Heart left ventricle (tissue), 7 donors: ENCODE measurements around the genes CYB561A3 and MYRF.

DNA sequence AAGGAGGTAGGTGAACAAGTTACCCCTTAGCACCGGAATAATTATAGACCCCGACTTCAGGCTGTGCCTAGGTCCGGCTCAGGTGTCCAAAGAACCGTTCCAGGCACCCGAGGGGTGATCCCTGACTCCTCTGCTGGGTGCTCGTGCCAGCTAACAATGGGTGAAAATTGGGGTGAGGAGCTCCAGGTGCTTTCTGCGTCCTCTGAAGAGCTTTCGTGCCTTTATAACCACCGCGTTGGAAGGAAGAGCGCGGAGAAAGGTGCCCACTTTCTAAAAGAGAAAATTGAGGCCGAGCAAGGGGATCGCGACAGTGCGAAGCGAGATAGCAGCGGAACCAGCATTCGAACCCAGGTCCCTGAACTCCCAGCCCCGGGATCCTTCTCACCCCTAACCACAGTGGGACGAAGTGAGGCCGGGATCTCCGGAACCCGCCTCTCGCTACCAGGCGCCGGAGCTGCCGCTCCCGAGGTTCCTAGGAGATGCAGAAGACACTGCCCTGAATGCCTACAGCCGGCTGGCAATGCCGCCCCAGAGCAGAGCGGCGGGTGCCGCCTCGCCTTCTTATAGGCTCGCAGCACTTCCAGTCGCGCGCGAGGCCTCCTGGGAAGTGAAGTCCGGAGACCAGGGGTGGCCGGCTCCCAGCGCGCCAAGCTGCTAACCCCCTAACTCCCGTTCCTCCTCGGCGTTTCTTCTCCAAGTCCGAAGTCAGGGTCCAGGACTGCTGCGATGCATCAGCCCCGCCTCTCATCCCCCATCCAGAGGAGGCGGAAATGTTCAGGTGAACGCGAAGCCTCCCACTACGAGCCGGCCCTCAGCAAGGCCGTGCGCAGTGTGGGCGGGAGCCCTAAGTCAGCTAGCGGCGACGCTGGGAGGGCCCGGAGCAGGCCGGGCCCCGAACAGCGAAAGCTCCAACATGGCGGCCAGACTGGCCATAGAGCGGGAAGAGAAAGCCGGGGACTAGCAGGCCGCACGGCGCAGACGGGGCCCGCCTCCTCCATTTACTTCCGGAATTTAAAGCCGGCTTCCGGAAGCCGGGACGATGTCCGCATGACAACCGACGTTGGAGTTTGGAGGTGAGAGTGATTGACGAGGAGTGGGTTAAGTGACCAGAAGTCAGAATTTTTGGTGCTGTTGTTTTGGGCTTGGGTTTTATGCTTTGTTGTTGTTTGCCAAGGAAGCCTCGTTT is at the start of gene CYB561A3:
TSS of gene CYB561A3 (minus strand) at position 535 of the 1,186 bp plus-strand sequence.
- PRO-cap, 6 experiments: peak in 6 of 6 experiments; most common plus-strand start position 696 of the sequence (in 6); most common minus-strand start position 933 of the sequence (in 6)
- RAMPAGE, long total RNA, 2 experiments: start-site peak on the plus strand in 1 of 2 experiments, centred at position 1,037 of the sequence, 57 reads per replicate; start-site peak on the minus strand in 1 of 2 experiments, centred at positions 535 to 935 of the sequence, 19 to 22 reads per replicate
- RRBS: 1% methylated on average over 36 of the region's 83 CpGs

DNA sequence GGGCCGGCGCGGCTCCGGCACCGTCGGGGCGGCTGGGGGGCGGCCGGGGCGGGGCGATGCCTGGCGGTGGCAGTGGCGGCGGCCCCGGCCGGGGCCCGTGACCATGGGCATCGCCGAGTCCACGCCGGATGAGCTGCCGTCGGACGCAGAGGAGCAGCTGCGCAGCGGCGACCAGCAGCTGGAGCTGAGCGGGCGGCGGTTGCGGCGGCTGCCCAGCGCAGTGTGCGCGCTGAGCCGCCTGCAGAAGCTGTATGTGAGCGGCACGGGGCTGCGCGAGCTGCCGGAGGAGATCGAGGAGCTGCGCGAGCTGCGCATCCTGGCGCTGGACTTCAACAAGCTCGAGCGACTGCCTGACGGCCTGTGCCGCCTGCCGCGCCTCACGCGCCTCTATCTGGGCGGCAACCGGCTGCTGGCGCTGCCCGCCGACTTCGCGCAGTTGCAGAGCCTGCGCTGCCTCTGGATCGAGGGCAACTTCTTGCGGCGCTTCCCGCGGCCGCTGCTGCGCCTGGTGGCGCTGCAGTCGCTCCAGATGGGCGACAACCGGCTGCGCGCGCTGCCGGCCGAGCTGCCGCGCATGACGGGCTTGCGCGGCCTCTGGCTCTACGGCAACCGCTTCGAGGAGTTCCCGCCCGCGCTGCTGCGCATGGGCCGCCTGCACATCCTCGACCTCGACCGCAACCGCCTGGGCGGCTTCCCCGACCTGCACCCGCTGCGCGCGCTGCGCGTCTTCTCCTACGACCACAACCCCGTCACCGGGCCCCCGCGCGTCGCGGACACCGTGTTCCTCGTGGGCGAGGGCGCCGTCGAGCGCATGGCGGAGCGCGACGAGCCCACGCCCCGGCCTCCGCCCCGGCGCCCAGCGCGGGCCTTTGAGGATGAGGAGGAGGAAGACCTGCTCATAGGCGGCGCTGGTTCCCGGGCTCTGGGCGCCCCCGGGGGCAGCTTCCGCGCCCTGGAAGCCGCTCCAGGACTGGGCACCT is 637 bp downstream of the LRRC10B start:
- PRO-cap, 6 experiments: peak in 1 of 6 experiments; most common plus-strand start position 608 of the sequence (in 1); most common minus-strand start position 501 of the sequence (in 1)
- RAMPAGE, long total RNA, 2 experiments: no peak in any of the 2 experiments
- RRBS: 3% methylated on average over 46 of the region's 137 CpGs

- PRO-cap, 6 experiments: peak in 3 of 6 experiments; most common plus-strand start chr11:61603357 (in 1); most common minus-strand start chr11:61603148 (in 1)
- RAMPAGE, long total RNA, 2 experiments: no peak in any of the 2 experiments
- RRBS: no CpG with 5 or more reads among the region's 20 CpGs
Measured at GRCh38 chr11:61602958-61603674, 22.2 kb upstream of the SYT7 start.

DNA sequence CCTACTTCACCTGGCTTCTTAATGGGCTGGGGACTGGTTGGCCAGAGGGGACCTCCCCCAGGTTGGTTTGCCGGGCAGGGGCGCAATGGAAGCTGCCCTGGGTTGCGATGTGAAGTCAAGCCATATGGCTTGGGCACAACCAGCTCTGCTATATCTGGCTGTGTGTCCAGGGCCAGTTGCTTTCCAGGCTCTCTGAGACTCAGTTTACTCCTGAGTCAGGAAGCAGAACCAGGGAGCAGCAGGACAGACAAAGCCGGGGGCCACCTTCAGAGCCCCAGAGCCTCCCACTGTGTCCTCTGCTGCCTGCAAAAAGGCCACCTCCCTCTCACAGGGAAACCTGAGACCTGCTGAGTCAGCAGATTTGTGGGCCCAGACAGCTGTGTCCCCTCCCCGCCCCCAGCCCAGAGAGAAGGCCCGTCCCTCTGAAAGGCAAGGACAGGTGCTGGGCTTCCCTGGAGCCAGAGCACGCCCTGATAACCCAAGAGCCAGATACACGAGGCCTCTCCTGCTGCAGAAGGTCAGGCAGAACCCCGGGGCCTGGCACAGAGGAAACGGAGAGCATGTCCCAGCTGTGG is 29.2 kb upstream of the DAGLA start:
- PRO-cap, 6 experiments: no peak in any of the 6 experiments
- RAMPAGE, long total RNA, 2 experiments: no peak in any of the 2 experiments
- RRBS: no CpG with 5 or more reads among the region's 10 CpGs

DNA sequence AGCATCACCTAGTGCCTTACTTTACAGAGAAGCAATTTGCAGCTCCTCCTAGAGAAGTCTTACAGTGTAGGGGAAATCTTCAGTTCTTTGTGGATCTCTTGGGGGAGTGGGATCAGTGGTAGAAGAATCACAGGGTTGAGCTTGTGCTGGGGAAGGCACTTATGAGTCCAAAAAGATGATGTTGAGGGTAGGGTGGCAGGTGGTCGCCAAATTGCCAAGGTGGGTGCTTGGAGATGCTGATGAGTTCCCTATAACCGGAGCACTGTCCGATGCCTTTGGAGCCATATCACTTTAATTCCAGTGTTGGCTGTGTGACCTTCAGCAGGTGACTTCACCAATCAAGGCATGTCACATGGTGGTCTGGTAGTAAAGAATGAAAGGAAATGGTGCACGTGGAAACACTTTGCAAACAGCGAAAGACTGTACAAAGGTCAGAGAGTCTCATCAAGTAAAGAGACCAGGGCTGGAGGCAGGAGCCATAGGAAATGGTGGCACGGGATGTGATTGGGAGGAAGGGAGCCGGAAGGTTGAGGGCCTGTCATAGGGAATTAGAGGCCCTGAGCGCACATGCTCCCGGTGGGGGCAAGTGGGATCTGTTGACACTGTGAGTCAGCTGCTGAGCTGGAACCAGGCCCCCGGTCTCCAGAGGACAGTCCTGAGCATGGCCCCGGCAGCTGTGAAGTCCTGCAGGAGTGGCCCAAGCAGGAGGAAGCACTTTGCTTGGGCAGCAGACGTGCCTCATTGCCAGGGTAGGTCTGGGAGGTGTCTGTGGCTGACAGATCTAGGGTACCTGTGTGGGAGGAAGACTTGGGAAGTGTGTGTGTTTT is 1.9 kb downstream of the DAGLA start:
- PRO-cap, 6 experiments: no peak in any of the 6 experiments
- RAMPAGE, long total RNA, 2 experiments: no peak in any of the 2 experiments
- RRBS: 5% methylated on average over 4 of the region's 12 CpGs

GRCh38 chr11:61690950-61691400 is 10.8 kb downstream of the DAGLA start:
- PRO-cap, 6 experiments: no peak in any of the 6 experiments
- RAMPAGE, long total RNA, 2 experiments: no peak in any of the 2 experiments
- RRBS: no CpG with 5 or more reads among the region's 8 CpGs

DNA sequence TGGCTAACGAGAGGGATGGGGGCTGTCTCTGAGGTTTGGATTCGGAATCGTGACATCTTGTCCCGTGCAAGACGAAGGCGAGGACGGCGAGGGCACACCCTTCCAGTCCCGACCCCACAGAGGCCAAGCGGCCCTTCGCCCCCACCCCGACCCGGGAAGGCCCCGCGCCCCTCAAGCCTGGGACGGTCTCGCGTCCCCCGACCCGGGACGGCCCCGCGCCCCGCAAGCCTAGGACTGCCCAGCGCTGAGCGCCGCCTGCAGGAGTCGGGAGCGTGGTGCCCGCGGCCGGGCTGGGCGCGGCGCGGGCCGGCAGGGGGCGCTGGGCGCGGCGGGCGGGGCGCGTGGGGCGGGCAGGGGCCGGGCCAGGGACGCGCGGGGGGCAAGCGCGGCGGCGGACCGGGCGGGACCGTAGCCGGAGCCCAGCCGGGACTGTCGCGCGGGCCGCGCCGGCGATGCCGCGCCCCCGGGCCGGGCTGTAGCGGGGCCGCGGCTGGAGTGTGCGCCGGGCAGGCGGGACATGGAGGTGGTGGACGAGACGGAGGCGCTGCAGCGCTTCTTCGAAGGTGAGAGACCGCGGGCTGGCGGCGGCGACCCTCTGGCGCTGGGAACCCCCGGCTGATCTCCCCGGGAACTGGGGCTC is at the start of gene MYRF:
TSS of gene MYRF (plus strand) at position 409 of the 640 bp plus-strand sequence.
- PRO-cap, 6 experiments: no peak in any of the 6 experiments
- RAMPAGE, long total RNA, 2 experiments: no peak in any of the 2 experiments
- RRBS: 2% methylated on average over 46 of the region's 88 CpGs

DNA sequence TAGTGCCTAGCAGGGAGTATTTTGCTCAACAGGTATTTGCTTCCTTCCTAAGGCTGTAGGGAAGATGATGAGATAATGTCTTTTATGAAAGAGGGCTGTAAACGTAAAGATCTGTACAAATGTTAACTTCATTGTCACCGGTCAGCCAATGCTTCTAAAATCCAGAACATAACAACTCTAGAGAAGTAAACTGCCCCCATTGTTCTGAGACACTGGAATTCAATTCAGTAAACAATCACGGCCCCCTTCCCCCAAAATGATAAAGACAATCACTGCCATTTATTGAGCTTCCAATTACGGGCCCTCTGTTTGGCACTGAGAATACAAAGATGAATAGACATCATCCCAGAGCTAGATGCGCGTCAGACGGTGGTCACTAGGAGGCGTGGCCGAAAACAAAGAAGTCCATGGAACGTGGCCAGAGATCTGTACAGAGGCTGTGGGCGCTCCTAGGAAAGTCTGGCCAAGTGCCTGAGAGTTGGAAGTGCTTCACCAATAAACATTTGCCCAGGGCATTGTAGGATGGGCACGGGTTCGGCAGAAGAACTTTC is 593 bp downstream of the TMEM258 start:
- PRO-cap, 6 experiments: peak in 5 of 6 experiments; most common plus-strand start position 431 of the sequence (in 4); most common minus-strand start position 317 of the sequence (in 2)
- RAMPAGE, long total RNA, 2 experiments: no peak in any of the 2 experiments
- RRBS: no CpG with 5 or more reads among the region's 13 CpGs

DNA sequence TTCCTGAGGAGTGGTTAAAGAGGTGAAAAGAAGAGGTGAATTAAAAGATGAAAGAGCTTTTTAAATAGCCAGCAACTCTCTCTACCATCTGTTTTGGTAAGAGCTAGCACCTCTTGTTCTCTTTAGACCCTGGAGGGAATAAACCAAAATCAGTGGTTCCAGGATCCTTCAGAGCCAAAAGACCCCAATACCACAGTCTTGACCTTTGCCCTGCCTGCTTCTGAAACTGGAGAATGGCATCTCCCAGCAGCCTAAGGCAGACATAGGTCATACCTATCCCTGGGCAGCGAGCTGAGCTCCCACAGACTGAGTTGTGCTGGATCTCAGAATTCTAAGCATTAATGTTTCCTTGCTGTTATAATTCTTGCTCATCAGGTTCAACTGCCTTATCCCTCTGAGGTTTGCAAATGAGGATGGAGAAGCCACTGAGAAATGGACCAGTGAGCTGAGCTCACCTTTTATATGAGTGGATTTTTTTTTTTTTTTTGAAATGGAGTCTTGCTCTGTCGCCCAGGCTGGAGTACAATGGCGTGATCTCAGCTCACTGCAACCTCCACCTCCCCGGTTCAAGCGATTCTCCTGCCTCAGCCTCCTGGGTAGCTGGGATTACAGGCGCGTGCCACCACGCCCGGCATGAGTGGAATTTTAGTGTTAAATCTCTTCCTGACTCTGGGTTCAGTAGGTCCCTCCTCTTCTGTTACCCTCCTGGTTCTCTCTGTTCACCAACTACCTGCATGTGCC is 8.9 kb downstream of the FEN1 start:
- PRO-cap, 6 experiments: no peak in any of the 6 experiments
- RAMPAGE, long total RNA, 2 experiments: no peak in any of the 2 experiments
- RRBS: no CpG with 5 or more reads among the region's 9 CpGs

- PRO-cap, 6 experiments: no peak in any of the 6 experiments
- RAMPAGE, long total RNA, 2 experiments: no peak in any of the 2 experiments
- RRBS: no CpG with 5 or more reads among the region's 6 CpGs
Measured at GRCh38 chr11:61805130-61806036, 11.4 kb downstream of the FADS1 start.

GRCh38 chr11:61828642-61829470 is 756 bp downstream of the FADS2 start:
- PRO-cap, 6 experiments: peak in 4 of 6 experiments; most common plus-strand start chr11:61828824 (in 1); most common minus-strand start chr11:61829287 (in 4)
- RAMPAGE, long total RNA, 2 experiments: no peak in any of the 2 experiments
- RRBS: 1% methylated on average over 22 of the region's 54 CpGs

- PRO-cap, 6 experiments: peak in 1 of 6 experiments; most common plus-strand start chr11:61829609 (in 1)
- RAMPAGE, long total RNA, 2 experiments: no peak in any of the 2 experiments
- RRBS: no CpG with 5 or more reads among the region's 9 CpGs
Measured at GRCh38 chr11:61829471-61830033, 1.5 kb downstream of the FADS2 start.

DNA sequence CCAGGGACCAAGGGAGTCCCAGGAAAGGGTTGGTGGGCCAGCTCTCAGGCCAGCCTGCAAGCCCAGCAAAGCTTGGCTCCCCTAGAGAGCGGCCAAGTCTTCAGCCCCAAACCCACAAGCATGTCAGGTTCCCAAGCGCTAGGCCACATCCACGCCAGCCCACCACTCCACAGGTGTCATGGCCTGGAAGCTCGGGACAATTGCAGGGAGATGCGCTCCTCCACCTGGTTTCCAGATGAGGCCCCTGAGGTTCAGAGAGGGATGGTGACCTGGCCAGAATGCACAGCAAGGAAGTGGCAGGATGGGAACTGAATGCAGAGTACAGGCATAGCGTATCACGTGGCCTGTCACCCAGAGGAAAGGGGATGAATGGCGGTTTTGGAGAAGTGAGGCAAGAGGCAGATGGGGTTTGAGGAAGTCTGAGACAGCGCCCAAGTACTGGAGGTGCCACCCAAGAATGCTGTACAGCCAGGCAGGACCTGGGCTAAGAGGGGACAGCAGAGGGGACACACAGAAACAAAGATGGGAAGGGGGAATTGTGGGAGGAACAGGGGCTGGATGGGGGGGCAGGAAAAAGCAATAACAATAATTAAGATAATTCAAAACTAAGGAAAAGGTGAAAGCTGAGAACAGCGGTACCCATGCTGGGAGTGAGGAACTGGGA is 4.9 kb downstream of the RAB3IL1 start:
- PRO-cap, 6 experiments: peak in 1 of 6 experiments; most common plus-strand start position 401 of the sequence (in 1); most common minus-strand start position 360 of the sequence (in 1)
- RAMPAGE, long total RNA, 2 experiments: no peak in any of the 2 experiments
- RRBS: no CpG with 5 or more reads among the region's 10 CpGs

DNA sequence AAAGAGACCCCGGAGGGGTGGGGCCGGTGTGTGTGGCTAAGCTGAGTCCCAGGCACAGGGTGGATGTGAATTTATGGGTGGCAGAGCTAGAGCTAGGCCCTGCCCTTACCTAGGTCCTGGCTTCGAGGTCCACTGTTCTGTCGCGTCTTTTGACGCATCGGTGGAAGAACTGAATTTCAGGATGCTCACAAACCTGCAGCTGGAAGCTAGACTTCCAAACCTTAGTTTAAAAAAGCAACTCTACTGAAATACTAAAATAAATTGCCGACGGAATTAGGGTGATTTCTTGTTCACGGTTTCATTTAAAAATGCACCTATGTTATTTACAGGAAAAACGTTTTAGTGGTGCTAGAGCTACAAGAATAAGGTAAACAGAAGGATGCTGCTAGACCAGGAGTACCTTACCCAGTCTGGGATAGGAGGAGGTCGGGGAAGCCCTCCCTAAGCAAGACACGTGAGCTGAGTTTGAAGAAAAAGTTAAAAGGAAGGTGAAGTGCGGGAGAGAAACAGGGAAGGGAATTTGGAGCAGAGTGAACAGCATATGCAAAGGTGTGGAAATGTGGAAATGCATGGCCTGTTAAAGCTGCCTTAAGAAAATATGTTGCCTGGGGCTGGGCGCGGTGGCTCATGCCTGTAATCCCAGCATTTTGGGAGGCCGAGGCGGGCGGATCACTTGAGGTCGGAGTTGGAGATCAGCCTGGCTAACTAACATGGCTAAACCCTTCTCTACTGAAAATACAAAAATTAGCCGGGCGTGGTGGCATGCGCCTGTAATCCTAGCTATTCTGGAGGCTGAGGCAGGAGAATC is 1.4 kb upstream of the FTH1 start:
- PRO-cap, 6 experiments: no peak in any of the 6 experiments
- RAMPAGE, long total RNA, 2 experiments: no peak in any of the 2 experiments
- RRBS: no CpG with 5 or more reads among the region's 23 CpGs

- PRO-cap, 6 experiments: peak in 2 of 6 experiments; most common plus-strand start chr11:61978889 (in 1); most common minus-strand start chr11:61978770 (in 1)
- RAMPAGE, long total RNA, 2 experiments: no peak in any of the 2 experiments
- RRBS: no CpG with 5 or more reads among the region's 7 CpGs
Measured at GRCh38 chr11:61978632-61979195, 11.3 kb upstream of the FTH1 start.

DNA sequence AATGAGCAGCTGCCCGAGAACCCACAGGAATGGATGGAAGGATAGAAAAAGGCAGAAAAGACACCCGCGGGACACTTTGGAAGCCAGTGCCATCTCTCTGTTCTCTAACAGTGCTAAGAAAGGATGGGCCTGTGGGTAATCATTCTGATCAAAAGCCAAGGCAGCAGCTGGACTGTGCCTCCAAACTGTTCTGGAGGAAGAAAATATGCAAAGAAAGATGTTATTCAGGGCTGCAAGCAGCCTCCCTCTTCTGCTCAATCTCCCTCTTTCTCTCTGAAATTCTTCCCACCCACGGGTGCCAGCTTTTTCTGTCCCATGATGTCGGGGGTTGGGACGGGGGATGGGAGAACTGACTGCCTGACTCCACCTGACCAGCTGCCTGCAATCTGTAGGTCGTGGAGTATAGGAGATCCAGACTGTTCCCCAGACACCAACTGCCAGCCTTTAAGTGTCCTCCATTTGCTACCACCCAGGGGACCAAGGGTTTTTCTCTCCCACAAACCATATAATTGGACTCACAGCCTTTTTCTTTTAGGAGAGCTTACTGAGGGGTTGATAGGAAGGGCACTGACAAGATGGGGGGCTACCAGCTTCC is 37.9 kb upstream of the FTH1 start:
- PRO-cap, 6 experiments: peak in 1 of 6 experiments; most common minus-strand start position 192 of the sequence (in 1)
- RAMPAGE, long total RNA, 2 experiments: no peak in any of the 2 experiments
- RRBS: no CpG with 5 or more reads among the region's 7 CpGs

DNA sequence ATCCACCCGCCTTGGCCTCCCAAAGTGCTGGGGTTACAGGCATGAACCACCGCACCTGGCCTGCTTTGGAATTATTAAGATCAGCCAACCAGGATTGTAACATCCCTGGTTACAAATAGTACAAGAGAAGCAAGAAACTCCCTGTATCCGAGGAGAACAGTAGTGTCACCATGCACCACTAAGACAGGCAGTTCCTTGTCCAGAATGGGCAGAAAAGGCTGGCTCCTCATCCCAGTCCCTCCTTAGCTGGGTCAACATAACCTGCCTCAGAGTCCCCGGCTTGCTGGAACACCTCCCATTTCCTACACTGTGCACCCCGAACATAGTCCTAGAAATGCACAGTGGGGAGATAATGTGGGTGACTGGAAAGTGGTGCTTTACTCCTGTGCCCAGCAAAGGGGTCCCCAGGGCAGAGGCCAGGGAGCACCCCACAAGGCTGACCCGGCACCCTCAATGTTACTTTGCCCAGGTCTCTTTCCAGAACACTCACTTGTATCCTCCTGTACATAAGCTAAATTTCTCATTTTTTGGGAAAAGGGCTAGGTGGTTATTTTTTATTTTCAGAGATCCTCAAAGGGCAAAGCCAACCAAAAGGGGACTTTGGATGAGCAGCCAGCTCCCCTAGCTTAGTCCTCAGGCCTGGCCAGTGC is 77.0 kb upstream of the INCENP start:
- PRO-cap, 6 experiments: no peak in any of the 6 experiments
- RAMPAGE, long total RNA, 2 experiments: no peak in any of the 2 experiments
- RRBS: no CpG with 5 or more reads among the region's 6 CpGs

GRCh38 chr11:62394809-62395590 is 23.8 kb upstream of the SCGB1A1 start:
- PRO-cap, 6 experiments: peak in 2 of 6 experiments; most common plus-strand start chr11:62395335 (in 1); most common minus-strand start chr11:62395251 (in 2)
- RAMPAGE, long total RNA, 2 experiments: no peak in any of the 2 experiments
- RRBS: 0% methylated on average over 1 of the region's 14 CpGs

GRCh38 chr11:62402243-62402571 is 16.6 kb upstream of the SCGB1A1 start:
- PRO-cap, 6 experiments: peak in 4 of 6 experiments; most common plus-strand start chr11:62402486 (in 2); most common minus-strand start chr11:62402363 (in 3)
- RAMPAGE, long total RNA, 2 experiments: no peak in any of the 2 experiments
- RRBS: no CpG with 5 or more reads among the region's 12 CpGs

- PRO-cap, 6 experiments: no peak in any of the 6 experiments
- RAMPAGE, long total RNA, 2 experiments: no peak in any of the 2 experiments
- RRBS: no CpG with 5 or more reads among the region's 4 CpGs
Measured at GRCh38 chr11:62422161-62422473, 3.3 kb downstream of the SCGB1A1 start.